ENCODE measurements around a stretch of chr2.

GRCh38 chr2:9655372-9655883, 24.6 kb upstream of the YWHAQ start:
- PRO-cap, result no peak

- PRO-cap, result unidirectional peak, plus-strand start at chr2:9758044; unidirectional peak, plus-strand start at chr2:9758084
Observed at GRCh38 chr2:9757531-9758406, 85.5 kb upstream of the TAF1B start.

- PRO-cap, result no peak
Observed at GRCh38 chr2:9778472-9778888, 64.8 kb upstream of the TAF1B start.

DNA sequence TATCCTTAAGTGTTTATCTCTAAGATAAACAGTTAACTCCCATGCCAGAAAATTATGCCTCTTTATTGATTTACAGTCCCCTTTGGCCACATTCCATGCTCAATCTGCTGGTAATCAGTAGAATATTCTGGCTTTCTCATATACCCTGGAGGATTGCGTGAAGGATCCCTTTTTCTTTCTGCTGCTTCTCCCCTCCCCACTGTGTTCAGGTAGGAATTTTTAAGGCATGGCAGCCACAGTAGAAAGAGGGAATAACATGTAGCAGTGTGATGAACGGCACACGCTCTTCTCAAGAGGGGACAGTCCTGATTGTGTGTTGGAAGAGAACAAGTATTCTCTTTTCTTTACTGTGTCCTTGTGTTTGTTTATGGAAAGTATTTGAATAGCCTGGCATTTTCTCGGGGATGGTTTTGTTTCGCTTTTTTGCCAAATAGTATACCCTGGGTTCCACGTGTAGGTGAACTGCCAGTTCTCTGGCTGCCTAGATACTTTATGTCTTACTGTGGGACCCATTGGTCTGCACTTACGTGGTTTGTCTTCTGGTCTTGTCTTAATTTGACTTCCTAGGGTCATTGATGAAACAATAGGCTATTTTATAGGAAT, 2.8 kb downstream of the GRHL1 start:
- PRO-cap, result no peak

- PRO-cap, result no peak
Observed at GRCh38 chr2:10005862-10006117, 37.6 kb upstream of the KLF11 start.

DNA sequence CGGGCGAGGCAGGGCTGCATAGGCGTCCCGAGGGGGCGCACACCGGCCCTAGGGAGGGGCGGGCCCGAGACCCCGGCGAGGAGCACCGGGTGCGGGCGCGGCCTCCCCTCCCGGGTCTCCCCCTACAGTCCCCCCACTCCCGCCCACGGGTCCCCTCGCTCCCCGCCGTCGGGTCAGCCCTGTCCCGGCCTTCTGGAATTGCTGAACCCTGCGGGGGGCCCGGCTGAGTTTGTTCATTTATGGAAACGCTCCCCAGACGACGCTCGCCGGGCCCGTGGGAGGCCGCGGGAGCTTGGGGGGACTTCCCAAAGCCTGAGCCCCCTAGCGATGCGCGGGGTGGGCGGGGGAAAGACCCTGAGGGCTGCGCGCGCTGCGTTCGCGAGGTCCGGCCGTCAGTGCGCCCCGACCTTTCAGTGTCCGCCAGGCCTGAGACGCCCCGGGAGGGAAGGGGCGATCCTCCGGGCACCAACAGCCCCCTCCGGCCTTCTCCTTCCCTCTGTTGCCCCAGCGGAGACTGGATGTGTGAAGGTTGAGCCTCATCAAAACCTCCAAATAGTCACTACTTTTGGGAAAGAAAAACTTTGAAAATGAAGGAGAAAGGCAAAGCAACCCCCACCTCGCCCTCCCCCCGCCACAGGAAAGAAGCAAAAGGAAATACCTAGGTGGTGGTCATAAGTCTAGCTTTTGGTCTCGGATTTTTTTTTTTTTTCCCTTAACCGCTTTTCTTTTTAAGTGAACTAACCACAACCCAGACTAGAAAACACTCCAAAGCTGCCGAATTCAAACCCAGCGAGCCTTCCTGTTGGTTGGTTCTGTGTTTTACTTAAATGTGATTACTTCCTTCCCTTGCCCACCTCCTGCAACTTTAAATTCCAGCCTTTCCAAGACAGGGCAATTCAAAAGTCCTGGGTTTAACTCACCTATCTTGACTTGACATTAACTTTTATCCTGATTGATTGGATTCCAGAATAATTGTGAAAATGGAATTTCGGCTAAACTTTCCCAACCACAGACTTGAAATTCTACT, 531 bp upstream of the CYS1 start:
- PRO-cap, result no peak

GRCh38 chr2:10303694-10304452, 1.2 kb downstream of the HPCAL1 start:
- PRO-cap, result no peak

GRCh38 chr2:10331642-10332792, 29.3 kb downstream of the HPCAL1 start:
- PRO-cap, result no peak

DNA sequence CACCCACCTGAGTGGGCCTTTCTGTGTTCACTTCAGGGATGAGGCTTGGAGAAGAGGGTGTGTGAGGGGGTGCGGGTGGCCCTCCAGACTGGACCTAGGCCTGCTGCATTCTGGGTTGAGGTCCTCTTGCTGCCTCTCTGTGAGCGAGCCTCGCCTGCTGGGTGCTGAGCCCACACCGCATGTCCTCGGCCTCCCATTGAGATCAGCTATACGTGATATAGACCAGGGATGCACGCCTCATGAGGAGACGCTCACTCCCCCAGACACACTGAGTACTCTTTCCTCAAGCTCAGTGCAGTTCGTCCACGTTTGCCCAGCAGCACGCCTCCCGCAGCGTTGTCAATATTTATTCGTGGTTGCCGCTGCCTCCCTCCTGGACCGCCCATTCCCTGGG, 63.0 kb downstream of the HPCAL1 start:
- PRO-cap, result no peak

DNA sequence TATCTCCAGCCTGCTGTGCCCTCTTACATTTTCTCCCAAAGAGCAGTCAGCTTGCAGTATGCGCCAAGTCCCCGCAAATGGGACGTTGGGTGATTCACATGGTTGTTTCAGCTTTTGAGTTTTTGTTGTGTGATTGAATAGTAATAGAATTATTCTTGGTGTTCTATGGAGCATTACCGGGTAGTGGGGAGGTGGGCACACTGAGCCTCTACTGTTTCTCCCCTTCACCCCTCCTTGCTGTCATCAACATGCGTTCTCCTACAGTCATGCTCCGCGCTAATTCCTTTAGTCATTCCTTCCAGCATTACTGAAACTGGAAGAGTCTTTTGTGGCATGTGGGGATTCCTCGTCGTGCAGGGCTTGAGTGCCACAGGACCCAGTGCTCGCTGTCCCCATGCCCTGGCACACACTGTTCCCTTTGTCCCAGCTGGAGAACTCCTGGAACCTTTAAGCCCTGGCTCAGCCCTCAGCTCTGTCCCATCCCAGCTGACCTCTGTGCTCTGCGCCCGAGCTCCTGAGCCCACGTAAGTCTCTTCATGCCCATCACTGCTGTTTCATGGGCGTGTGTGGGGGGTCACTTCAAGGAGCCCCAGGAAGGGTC, 42.2 kb downstream of the ODC1 start:
- PRO-cap, result no peak

GRCh38 chr2:10419482-10420193, 28.5 kb downstream of the ODC1 start:
- PRO-cap, result no peak

DNA sequence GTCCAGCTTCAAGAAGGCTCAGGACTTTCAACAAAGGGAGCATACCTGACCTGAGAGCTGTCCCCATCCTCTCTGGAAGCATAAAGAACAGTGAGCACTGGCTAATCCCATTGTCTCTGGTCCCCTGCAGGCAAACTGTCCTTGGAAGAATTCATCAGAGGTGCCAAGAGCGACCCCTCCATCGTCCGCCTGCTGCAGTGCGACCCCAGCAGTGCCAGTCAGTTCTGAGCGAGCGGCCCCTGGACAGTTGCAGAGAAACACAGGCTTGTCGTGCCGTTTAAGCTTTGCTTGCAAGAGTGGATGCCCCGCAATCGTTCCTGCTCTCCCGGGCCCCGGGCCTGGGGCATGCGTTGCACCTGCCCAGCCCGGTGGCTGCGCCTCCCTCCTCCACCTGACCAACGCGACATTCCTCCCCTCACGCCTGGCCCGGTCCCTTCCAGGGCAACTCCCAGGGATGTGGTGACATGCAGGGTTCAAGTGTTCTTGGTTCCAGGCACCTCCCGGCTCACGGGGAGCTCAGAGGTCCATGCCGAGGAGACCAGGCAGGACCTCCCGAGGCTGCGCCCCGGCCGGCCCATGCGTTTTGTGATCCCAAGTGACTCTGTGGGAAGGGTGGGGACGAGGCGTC, 21.4 kb downstream of the ODC1 start:
- PRO-cap, result no peak

DNA sequence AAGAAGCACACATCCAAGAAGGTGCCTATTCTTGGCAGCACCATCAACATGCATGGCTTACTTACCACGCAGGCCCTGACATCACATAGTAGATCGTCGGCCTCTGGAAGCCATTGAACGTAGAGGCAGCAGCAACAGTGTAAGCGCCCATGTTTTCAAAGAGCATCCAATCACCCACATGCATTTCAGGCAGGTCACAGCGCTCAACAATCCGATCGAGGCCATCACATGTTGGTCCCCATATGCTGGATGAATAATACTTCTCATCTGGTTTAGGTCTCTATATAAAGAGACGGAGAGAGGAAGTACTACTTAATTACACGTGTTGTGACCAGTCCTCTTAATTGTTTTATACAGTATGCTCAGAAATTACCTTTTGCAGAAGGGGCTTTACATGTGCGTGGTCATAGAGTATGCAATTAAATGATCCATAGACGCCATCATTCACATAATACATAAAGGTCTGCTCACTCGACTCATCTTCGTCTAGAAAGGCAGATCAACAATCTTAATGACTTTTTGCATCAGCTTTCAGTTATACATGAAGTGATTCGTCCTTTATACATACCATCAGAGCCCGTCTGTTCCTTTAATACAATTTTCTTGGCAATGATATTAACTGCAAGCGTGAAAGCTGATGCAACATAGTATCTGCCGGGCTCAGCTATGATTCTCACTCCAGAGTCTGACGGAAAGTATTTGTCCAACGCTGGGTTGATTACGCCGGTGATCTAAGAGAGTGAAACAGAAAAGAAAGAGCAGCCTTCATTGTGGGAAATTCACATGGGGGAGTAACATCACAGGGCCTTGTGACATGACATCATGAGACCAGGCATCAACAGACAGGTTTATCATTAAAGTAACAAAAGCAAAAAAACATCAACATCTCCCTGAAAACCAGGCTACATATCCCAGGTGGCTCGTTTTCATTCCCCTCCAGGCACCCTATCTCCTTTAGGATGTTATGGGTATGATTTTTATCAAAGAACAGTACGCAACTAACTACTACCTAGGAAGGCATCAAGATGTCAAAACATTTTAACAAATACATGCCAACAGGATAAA, 6.4 kb downstream of the ODC1 start:
- PRO-cap, result no peak

- PRO-cap, result bidirectional peak, plus-strand start at chr2:10449041, minus-strand start at chr2:10449044; bidirectional peak, plus-strand start at chr2:10449172, minus-strand start at chr2:10449151; unidirectional peak, minus-strand start at chr2:10449366
Observed at GRCh38 chr2:10448965-10449812, 1.1 kb upstream of the ODC1 start.

- PRO-cap, result no peak
Observed at GRCh38 chr2:10490601-10491305, 42.6 kb upstream of the ODC1 start.

GRCh38 chr2:10810661-10811241, 1.8 kb downstream of the PDIA6 start:
- PRO-cap, result unidirectional peak, plus-strand start at chr2:10811020

- PRO-cap, result no peak
Observed at GRCh38 chr2:11218658-11219255, 63.5 kb downstream of the SLC66A3 start.

GRCh38 chr2:11220917-11221582, 65.8 kb downstream of the SLC66A3 start:
- PRO-cap, result no peak

DNA sequence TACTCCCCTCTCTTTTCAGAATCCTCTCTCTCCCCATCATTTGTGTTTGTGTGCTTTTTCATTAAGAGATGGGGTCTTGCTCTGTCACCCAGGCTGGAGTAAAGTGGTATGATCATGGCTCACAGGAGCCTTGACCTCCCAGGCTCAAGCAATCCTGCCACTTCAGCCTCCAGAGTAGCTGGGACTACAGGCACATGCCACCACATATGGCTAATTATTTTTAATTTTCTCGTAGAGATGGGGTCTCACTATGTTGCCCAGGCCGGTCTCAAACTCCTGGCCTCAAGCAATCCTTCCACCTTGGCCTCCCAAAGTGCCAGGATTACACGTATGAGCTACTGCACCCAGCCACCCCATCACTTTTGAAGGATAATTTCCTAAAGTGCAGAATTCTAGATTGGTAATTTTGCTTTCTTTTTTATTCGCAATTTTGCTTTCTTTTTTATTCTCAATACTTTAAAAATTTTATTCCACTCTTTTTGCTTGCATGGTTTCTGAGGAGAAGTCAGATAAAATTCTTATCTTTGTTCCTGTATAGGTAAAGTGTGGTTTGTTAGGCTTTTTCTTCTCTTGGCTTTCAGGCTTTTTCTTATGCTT, 74.6 kb downstream of the ROCK2 start:
- PRO-cap, result no peak

- PRO-cap, result no peak
Observed at GRCh38 chr2:11319108-11319896, 25.1 kb downstream of the ROCK2 start.

All from LUHMES (cell line).